Temporal lobe (tissue), 2 donors: ENCODE results near the genes SLC6A3 and NDUFS6.

DNA sequence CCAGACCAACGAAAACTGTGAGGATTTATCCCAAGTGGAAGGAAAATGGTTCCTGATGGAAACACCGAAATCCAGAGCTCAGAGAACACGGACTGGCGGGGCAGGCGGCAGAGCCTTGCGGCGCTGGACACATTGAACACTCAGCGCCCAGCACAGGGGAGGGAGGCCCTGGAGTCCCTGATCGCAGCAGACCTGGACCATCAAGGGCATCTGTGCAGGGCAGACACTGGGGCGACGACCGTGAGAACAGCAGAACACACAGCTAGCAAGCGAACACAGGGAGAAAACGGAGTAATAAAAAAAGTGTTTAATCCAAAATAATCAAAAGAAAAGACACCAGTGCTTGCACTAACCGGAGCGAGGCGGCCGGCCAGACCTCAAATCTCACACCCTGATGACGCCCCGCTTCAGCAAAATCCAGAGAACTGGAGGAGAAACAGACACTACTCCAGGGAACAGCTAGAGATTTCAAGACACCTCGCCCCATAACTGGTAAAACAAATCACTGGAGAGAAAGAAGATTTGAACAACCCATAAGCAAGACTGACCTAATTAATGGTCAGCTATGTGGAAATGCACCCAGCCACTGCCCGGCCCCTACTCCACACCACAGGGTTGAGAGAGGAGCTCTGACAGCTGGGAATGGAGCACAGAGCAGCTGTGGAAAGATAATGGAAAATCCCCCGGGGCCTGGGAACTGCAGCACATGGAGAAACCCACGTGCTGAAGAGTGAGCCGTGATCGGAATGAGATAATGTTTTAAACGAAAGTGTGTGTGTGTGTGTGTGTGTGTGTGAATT is 12.8 kb upstream of the SLC12A7 start:
- RAMPAGE, long total RNA = no peak

GRCh38 chr5:1324387-1325286 is 20.3 kb downstream of the CLPTM1L start:
- RAMPAGE, long total RNA = no peak

- RAMPAGE, long total RNA = no peak
Observed at GRCh38 chr5:1328482-1329238, 16.2 kb downstream of the CLPTM1L start.

- RAMPAGE, long total RNA = no peak
Observed at GRCh38 chr5:1445307-1445694, at the start of gene SLC6A3. Gene SLC6A3 (minus strand): TSS chr5:1445440.

DNA sequence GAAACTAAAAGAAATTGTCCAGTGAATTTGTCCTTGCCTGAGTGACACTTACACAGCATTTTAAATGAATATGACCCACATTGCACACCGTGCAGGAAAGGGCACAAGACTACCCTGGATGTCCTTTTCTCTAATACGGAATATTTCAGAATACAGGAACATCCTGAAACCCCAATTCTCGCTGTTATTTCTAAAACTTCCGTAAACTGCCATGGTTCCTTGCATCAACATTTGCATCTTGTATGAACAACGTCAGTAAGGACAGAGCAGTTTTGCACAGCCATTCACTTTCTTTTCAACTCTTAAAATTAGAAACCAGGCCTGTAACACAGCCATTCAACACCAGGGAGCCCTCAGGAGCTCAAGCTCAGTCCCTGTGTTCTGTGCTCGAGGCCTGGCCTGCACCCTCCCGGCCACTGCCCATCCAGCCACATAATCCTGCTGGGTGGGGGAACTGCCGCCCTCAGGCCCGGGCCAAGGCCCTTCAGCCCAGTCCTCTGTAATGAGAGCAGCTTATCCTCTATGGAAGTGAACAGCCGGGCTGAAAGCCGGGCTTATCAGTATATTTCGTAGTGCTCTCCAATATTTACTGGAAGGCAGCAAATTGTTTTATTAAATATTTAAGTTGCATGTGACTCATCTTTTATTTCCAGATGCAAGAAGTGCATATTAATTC is 33.0 kb upstream of the SLC6A3 start:
- RAMPAGE, long total RNA = no peak

GRCh38 chr5:1481269-1481626 is 36.0 kb upstream of the SLC6A3 start:
- RAMPAGE, long total RNA = no peak

GRCh38 chr5:1484559-1484955 is 39.2 kb downstream of the LPCAT1 start:
- RAMPAGE, long total RNA = no peak

DNA sequence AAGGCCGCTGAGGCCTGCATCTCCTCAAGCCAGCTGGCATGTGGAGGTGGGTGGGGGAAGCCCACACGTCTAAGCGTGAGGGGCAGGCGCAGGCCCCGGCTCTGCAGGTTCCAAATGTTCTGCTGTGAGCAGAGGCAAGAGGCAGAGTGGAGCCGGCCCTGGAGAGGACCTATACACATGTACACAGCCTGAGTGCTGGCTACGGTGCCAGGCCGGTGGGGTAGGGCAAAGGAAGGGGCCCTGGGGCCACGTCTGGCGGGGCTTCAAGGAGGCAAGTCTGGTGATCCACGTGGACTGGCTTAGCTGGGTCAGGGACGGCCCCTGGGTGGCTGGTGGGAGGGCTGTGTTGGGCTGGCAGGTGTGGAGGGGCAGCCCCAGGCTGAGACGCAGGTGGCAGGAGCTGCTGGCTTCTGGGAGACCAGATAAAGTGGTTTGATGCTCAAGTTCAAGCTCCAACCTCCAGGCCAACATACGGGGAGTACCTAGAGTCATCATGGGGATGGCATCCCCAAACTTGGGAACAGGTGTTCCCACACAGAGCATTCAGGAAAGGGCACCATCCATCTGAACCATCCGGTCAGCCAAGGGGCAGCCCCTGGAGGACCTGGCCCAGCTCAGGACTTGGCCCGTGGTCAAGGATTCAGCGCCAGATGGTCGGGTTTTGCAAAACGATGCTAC is 26.3 kb downstream of the LPCAT1 start:
- RAMPAGE, long total RNA = no peak

GRCh38 chr5:1507537-1508442 is 16.0 kb downstream of the LPCAT1 start:
- RAMPAGE, long total RNA = no peak

DNA sequence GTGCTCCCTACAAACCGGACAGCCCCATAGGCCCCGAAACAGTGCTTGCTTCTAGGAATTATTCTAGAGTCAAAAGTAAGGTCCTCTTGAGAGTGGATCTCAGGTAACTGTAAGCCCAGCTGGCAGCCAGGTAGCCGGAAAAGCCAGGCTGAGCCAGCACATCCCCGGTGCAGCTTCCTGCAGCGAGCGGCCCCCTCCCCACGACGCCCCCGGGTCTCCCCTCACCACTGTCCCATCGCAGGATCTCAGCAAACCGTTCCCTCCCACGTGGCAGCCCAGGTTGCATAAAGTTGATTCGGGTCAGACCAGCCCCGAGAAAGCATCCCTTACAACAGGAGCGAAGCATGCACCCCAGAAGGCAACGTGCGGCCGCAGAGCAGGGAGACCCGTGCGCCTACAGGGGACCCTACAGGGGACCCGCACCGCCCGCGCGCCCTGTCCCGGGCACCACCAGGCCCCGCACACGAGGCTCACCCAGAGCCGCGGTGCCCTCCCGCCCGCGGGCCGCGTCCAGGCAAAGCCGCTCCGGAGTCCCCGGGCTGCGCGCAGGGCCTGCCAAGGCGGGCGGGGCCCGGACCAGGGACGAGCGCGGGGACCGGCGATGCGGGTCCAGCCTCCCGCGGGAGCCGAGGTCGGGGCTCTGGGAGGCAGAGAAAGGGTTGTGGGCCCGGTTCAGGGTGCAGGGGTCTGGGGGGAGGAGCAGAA is 880 bp downstream of the LPCAT1 start:
- RAMPAGE, long total RNA = no peak

- RAMPAGE, long total RNA = no peak
Observed at GRCh38 chr5:1536322-1536891, 12.6 kb upstream of the LPCAT1 start.

- RAMPAGE, long total RNA = no peak
Observed at GRCh38 chr5:1579144-1579920, 55.6 kb upstream of the LPCAT1 start.

- RAMPAGE, long total RNA = no peak
Observed at GRCh38 chr5:1746416-1747193, 53.0 kb downstream of the MRPL36 start.

GRCh38 chr5:1789480-1789949 is 10.1 kb downstream of the MRPL36 start:
- RAMPAGE, long total RNA = no peak

DNA sequence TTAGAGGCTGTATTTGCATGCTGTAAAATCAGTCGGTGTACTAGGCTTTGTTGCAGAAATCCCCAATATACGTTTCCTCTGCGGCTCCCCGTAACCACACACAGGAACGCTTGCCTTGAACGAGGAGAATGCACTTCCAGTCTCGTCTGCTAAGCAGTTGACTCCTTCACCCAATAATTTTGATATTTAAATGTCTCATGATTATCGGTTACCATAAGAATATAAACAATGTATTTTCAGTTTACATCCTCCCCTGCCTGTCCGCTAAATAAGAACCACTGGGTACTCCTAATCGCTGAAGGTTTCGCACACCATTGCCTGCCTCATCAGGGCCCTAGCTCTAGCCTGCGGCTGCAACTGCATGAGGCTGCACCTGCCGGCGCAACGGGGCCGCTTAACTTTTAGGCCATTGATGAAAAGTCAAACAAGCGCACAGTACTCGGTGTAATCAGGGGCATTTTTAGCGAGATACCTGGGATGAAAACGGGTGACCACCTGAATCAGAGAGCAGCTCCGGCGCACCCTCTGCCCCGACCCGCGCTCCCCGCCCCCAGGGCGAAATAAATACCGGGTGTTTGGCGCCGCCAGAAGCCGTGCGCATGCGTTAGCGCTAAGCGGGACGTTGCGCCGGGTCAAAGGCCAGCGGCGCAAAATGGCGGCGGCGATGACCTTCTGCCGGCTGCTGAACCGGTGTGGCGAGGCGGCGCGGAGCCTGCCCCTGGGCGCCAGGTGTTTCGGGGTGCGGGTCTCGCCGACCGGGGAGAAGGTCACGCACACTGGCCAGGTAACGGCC is at the start of gene NDUFS6:
Gene NDUFS6 (plus strand): TSS at position 642 of the 793 bp plus-strand sequence.
- RAMPAGE, long total RNA = start-site peak on the plus strand centred at position 643 of the sequence, 32 bp wide, 566 and 171 reads in 2 replicates

GRCh38 chr5:1946746-1947122 is 64.0 kb upstream of the IRX4 start:
- RAMPAGE, long total RNA = no peak

- RAMPAGE, long total RNA = no peak
Observed at GRCh38 chr5:2094447-2095173, 211.9 kb upstream of the IRX4 start.

- RAMPAGE, long total RNA = no peak
Observed at GRCh38 chr5:2105022-2105564, 222.4 kb upstream of the IRX4 start.

- RAMPAGE, long total RNA = no peak
Observed at GRCh38 chr5:2268011-2268496, 385.3 kb upstream of the IRX4 start.

DNA sequence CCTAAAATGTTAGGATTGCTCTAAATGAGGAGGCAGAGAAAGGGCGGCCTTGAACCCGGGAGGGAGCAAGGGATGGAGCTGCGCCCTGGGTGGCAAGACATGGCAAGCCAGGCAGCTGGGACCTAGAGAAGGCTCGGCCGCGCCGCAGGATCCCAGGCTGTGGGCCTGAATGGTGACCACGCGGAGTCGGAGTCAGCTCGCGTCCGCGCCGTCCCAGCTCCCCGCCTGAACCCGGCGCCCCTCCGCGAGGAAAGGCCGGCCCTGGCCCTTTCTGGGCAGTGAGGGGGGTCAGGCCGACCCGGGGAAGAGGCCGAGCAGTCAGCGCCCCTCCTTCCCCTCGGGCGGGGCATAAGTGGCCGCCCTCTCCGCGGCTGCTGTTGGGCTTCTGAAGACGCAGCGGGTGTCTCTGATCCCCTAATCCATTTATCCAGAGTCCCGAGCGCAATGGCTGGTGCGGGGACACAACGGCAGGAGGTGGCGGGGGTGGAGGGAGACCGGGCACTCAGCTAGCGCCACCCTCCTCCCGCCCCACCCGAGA is 10.7 kb downstream of the IRX1 start:
- RAMPAGE, long total RNA = no peak